Karpas-422 (cell line): ENCODE measurements around a stretch of chr2.

DNA sequence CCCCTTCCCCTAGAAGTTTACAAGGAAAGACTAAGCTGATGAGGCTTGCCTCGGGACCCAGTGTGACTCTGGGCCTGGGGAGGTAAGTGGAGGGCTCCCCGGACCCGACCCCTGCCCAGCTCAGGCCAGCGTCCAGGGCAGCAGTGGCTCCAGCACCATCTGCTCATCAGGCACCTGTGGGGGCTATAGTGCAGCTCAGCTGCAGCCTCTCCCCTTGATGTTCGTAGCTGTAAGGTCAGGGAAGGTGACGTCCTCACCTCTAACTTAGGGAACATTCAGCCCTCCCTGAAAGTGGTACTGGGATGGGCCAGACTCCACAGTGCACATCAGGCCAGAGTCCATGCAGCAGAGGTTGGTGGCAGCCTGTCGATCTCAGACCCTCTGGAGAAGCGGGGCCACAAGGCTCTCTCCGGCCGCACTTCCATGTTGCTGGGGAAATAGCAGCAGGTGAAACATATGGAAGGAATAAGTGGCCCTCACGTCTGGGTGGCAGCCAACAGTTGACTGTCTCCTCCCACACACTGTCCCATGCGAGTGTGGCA is 58.3 kb upstream of the FOSL2 start:
- PRO-cap = no peak
- RAMPAGE, long total RNA = no peak

- PRO-cap = no peak
- RAMPAGE, long total RNA = no peak
Observed at GRCh38 chr2:28361082-28361736, 31.4 kb upstream of the FOSL2 start.

DNA sequence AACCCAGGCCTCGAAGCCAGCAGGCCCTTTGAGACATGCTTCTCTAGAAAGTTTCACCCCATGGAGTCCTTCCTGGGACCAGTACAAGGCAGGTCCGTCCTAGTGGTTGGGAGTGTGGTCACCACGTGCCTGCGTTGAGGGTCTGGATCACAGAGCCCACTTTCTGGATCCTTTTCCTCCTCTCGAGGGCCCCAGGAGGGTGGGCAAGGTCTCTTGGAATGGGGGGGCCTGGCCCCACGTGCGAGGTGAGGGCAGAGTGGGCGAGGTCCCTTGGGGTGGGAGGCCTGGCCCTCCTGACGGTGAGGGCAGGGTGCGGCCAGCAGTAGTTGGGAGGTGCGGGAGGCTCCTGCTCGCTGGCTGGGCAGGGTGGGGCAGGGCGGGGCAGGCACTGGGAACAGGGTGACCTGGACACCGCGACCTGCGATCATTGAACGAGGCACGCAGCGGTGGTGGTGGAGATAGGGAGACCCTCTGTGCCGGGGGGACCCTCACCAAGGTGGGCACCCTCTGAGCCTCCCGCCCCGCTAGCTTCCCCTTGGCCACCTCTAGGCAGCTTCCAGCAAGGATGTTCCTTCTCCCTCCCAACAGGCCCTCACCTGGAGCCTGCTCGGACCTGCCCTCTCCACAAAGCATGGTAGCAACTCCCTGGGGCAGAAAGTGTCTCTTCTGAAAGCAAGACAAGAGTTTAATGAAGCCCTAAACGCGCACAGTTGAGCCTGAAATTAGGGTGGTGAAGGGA is 15.5 kb upstream of the FOSL2 start:
- PRO-cap = no peak
- RAMPAGE, long total RNA = no peak

- PRO-cap = no peak
- RAMPAGE, long total RNA = no peak
Observed at GRCh38 chr2:28379005-28379569, 13.6 kb upstream of the FOSL2 start.

DNA sequence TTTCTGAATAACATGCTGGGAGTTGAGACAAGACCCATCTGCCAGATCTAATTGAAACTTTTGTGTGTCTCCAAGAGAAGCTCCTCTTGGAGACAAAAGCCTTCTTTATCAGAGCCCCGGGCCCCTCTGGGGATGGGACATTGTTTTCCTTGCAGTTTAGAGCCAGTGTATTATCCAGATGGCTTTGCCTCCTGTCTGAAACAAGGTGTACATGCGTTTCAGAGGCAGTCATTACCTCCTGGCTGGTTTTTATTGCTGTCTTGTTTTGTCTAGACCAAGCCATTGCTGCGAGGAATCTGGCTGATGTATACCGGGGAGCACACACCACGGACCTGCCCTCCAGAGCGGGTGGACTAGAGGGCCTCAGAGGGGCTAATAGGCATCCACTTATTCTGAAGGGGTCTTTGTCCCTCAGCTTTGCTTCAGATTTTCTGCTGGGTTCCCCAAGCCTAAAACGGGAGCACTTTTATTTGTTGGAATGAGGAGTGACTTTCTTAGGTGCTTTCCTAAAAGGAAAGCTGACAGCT is 7.9 kb downstream of the FOSL2 start:
- PRO-cap = no peak
- RAMPAGE, long total RNA = no peak

- PRO-cap = no peak
- RAMPAGE, long total RNA = no peak
Observed at GRCh38 chr2:28403606-28404081, 11.0 kb downstream of the FOSL2 start.

DNA sequence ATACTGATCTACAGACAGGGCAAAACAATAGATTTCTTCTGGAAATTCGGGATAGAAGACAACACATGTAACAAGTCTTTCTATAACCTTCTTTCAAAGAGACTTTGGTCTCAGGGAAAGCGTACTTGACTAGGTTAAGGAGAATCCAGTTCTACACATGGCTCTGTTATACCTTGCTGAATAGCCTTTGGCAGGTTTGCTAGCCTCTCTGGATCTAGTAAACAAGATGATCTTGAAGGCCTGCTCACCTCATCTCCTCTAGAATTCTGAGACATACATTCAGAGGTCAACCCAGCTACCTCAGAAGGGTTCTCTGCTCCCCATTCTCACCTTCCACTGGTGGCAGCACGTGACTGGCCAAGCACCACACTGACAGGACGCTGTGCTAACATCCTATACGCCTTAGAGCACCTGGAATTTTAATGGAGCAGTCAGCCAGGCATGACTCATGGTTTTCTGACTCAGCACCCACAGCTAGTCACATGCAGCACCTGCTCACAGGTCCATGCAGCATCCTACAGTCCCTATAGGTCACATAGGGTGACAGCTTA is 12.3 kb downstream of the PLB1 start:
- PRO-cap = no peak
- RAMPAGE, long total RNA = no peak

DNA sequence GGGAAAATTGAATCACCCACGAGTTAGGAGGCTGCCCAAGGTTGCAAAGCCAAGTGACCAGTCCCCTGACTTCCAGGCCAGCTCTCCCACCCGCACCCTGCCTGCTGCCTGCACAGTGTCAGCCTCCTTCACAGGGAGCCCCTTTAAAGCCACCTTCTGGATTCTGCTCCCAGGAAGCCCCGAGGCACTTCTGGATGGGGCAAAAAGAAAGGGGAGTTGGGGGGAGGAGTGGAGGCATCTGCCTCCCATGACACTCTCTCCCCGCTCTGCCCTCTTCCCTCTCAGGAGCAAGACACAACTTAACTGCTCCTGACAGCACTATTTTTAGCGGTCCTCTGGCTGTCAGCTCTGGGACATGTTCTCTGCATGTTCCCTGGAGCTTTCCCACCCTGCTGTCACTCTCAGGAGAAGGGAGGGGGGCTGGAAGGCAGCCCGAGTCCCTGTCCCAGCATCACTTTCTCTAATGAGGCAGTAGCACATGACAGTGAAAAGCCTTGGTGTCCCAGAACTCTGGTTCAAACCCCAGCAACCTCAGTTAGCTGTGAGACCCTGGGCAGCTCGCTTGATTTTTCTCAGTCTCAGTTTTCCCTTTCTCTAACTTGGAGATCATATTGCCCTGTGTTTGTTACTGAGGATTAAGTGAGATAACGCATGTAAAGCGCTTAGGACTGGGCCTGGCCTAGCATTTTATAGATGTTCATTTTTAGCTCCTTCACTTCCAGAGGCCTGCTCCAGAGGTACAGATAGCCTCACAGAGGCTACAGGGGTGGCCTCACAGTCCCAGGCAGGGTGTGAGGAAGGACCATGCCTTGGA is 32.4 kb downstream of the PLB1 start:
- PRO-cap = no peak
- RAMPAGE, long total RNA = no peak

DNA sequence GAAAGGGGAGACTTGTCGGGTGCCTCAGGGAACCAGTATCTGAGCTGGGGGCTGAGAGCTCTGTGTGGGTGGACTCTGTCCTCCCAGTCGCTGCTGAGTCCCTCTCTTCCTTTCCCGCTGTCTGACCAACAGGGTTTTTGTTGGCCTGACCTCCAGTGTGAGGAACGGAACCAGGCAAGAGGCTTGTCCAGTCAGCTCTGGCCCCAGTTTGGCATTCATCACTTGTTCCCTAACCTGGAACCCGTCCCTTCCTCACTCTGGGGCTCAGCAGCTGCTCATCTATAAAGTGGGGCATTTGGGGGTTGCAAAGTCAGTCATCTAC is 116.3 kb downstream of the PLB1 start:
- PRO-cap = no peak
- RAMPAGE, long total RNA = no peak

GRCh38 chr2:28621055-28622202 is 125.6 kb downstream of the PLB1 start:
- PRO-cap = no peak
- RAMPAGE, long total RNA = no peak

- PRO-cap = no peak
- RAMPAGE, long total RNA = no peak
Observed at GRCh38 chr2:28680817-28681697, 70.6 kb upstream of the PPP1CB start.

GRCh38 chr2:28775601-28776194 is 24.1 kb downstream of the PPP1CB start:
- PRO-cap = no peak
- RAMPAGE, long total RNA = no peak

GRCh38 chr2:29009485-29010157 is 28.5 kb downstream of the TOGARAM2 start:
- PRO-cap = no peak
- RAMPAGE, long total RNA = no peak

DNA sequence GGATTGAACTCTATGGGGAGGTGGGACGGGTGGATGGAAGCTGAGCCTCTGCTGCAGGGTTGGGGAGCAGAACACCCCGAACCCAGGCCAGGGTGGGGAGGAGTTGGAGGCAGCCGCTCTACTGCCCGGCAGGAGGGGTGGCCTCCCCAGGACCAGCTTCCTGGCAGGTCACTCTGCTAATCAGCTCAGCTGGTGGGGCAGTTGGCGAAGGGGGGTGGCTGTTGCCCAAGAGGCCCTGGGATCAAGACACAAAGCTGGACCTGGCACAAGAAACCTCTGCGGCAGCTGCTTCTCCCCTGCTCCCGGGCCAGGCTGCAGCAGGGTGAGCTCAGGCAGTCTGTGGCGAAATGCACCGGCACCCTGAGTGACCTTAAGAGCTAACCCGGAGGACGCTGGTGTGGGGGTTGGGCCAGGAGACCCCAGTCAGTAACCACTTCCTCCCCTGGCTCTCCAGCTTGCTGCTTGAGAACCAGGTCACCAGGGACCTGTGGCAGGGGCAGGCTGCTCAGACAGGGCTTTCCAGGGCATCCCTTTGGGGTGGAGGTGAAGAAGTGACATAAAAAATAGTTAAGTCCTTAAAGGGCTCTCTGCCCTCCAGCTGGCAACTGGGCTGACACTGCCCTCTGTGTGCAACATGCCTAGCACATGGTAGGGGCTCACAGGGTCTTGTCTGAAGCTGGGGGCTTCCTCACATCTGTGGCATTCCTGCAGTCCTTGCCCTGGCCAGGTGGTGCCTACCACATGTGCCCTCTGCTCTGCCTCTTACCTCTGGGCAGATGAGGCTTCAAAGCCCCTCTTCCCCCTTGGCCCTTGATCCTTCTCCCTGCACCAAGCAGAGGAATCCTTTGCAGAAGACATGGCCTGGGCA is 31.3 kb downstream of the TOGARAM2 start:
- PRO-cap = no peak
- RAMPAGE, long total RNA = no peak

- PRO-cap = no peak
- RAMPAGE, long total RNA = no peak
Observed at GRCh38 chr2:29016495-29017027, 35.5 kb downstream of the TOGARAM2 start.

DNA sequence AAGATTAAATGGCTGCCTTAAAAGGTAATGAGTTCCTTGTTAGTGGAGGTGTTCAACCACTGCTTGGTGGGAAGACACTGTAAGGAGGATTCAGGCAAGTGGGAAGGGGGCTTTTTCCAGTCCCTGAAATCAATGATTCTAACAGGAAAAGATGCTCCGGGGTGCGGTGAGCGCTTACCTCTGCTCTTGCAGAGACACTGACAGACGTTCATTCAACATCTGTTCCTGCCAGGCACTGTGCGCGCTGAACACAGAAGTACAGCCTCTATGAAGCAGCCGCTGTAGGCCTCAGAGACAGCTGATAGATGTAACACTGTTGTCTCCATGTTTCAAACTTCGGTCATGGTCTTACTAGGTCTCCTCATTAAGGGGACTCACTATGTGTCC is 731 bp upstream of the CLIP4 start:
- PRO-cap = no peak
- RAMPAGE, long total RNA = no peak

DNA sequence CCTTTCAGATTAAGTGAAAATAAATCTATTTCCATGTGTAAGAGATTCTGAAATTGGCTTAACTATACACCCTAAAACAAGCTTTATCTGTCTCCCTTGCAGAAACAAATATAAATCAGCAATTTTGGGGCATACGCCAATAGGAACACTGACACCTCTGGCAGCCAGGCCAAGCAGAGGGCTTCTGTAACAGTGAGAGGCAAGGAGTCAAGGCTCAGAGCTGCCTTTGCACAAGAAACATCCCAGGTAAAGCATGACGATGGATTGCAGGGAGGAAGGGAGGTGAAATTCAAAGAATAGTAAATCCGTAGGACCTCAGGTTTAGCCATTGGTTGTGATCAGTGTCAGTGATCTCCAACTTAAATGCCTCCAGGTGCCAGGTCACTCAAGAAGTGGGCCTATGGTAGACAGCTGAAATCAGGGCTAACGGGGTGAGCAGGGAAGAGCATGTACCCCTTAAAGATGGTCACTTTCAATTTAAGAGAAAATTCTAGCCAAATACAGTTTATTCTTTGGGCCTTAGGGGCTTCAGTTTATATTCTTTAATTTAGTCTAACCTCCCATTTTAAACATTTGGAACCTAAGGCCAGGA is 19.3 kb downstream of the YPEL5 start:
- PRO-cap = no peak
- RAMPAGE, long total RNA = no peak

DNA sequence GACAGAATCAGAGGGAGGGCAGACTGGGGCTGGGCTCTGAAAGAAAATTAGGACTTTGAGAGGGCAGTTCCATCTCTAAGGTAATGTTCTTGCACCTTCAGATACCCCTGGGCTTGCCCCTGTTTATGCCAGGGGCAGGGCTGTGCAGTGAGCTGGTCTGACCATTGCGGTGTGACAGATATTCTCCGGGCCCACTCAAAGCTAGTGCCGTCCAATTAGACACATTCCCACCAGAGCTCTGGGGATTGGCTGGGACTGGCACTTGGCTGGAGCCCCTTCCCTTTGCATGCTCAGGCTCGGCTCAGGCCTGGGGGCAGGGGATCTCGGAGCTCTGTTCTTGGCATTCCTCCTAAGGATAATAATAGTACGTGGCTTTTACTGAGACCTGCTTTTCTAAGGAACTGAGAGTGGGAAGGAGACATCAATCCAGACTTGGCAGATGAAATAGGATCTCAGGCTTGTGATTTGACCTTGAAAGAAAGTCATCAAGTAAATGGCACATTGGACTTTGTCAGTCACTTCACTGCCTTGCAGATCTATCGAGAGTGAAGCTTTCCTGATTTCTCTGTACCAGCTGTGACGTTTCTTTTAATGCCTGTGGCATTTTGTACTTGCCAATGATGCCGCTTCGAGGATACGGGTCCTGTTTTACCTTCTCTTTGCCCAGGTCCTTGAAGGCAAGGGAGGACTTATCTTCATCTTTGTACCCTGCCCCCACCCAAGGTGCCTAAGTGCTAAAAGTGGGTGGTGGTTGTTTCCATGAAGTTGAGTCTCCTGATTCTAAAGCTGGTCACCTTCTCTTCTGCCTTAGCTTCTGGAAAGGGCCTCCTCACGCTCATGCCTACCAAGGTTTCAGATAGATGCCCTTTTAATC is 5.7 kb downstream of the LBH start:
- PRO-cap = no peak
- RAMPAGE, long total RNA = no peak

DNA sequence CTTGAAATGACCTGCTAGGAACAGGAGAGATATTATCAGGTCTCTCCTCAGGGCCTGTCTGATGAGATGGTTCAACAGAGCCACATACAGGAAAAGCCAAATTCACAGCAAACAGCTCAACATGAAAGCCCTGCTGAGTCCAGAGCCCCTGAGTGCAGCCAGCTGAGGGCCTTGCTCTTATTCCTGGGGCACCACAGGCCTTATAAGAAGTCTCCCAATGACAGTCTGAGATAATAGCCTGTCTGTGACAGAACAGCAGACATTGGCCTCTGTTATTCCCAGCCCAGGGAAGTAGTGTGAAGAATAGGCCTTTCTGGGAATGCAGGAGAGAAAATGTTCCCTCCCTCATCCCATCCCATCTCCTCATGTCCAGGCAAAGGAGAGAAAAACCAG is 69.0 kb downstream of the LBH start:
- PRO-cap = no peak
- RAMPAGE, long total RNA = no peak

- PRO-cap = no peak
- RAMPAGE, long total RNA = no peak
Observed at GRCh38 chr2:30403928-30404255, 43.2 kb upstream of the LCLAT1 start.